Bronchus fibroblast of lung (primary cell): Measurements from ENCODE around the gene UXT.

GRCh38 chrX:44620942-44621407 is 78.3 kb upstream of the FUNDC1 start:
- RAMPAGE, long total RNA, result no peak

DNA sequence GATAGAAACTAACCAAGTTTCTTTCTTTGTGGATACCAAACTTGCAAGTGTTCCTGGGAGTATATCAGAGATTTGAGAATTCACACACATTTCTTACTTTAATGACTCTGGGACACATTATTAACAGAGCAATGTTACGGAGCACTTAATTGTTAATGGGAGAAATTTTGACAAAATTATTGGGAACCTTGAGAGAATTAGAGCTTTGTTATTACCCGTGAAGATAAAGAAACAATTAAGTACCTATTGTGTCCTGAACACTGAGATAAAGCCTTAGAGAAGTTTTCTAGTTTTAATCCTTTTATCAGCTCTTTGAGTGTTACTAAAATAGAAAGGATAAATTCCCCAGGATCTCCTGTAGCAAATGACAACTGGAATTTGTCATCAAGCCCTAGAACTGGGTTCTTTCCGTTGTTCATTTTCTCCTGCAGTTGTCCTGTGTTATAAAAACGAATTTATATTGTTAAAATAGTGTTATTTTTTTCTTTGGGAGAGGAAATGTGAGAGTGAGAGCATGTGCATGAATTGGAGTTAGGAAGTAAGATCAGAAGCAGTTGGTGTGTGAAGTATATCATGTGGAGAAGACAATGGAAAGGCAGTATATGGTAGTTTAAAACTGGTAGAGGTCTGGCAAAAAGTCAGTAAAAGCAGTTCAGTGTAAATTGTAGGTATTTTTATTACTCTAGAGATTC is 87.3 kb downstream of the KDM6A start:
- RAMPAGE, long total RNA, result no peak

DNA sequence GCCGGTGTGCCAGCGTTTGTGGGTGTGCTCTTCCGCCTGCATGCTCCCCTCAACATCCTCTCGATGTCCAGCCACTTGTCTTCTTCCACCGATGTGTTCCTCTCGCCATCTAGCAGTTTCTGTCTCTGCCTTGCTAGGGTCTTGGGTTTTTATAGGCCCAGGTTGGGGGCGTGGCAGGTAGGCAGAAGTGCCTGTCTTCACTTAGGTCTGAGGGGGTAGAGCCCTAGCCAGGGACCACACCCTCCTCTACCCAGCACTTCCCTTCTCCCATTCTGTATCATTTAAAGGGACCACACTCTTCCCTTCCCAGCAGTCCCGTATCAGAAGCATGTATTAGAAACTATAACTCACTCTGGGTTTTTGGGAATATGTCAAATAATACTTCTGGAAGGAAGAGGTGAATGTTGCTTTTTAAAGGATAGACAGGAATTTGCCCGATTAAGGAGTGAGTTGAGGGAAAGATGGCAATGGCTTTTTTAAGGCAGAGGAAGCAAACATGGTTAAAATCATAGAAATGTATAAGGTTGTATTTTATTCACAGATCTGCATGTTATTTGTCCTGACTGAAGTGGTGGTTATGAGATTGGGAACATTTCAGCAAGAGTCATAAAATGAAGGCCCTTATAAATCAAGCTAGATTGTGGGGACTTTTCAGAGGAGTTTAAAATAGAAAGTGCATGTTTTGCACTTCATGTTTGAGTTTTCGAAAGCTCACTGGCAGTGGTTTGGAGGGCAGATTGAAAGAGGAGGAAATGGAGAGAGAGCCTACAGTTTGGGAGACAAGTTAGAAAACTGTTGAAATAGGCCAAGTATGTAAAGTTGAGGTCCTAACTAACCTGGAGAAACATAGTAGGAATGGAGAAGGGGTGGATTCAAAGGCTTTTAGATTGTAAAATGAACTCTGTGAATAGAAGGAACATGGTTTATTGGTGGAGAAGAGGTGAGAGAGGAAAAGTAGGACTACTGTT is 124.7 kb downstream of the KDM6A start:
- RAMPAGE, long total RNA, result no peak

DNA sequence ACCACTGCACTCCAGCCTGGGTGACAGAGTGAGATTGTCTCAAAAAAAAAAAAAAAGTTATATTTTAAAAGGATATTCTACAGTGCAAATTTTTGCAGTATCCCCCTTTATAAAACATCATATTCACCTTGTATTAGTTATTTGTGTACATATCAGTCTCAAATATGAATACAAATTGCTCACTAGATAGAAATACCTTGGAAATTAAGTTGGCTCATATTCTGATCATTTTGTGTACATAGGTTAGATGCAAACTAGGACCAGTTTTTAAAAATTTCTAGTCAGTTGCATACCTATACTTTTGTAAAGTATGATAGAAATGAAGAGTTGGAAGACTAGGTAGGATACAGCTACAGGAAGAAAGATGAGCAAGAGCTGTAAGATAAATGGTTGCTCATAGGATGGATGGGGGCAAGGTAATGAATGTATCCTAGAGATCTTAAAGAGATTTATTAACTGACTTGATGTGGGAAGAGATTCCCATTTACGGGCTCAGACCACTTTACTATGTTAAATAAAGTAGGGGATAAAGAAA is 156.6 kb downstream of the KDM6A start:
- RAMPAGE, long total RNA, result no peak

DNA sequence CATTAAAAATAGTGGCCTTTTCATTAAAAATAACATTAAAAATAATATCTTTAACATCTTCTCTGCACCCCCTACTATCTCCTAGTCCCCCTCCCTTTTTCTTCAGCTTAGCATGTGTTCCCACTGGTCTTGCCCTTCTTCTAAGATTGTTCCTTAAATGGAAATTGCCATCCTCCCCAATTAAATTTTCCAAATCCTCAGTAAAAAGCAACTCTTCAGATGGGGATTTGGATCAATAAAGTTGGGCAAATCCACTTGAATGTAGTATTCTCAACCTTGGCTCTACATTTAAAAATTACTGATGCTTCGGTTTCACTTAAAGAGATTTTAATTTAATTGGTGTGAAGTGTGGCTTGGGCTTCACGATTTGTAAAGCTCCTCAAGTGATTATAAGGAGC is 89.0 kb upstream of the DIPK2B start:
- RAMPAGE, long total RNA, result no peak

GRCh38 chrX:45504962-45505849 is 304.5 kb upstream of the DIPK2B start:
- RAMPAGE, long total RNA, result no peak

DNA sequence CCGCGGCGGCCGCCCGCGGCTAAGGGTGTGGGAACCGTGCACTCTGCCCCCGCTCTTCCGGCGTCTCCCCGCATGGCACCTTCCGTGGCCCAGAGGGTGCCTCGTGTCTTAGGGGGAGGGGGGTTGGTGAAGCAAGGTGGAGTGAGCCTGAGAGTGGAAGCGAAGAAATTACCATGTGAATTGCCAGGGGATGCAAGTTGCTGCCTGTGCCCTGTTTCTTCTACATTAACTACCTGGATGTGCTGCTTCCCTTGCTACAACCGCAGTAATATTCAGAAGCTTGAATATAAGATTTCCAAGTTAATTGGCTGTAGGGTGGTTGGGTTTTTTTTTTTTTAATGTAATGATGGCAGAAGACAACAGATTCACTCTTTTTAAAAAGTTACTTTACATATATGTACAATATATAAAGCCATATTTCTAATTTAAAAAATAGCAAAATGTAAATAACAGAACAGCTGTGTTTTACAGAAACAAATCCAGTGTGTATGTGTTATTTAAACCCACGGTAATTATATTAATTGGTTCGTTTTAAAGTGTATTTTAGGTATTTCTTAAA is 595.2 kb upstream of the KRBOX4 start:
- RAMPAGE, long total RNA, result no peak

DNA sequence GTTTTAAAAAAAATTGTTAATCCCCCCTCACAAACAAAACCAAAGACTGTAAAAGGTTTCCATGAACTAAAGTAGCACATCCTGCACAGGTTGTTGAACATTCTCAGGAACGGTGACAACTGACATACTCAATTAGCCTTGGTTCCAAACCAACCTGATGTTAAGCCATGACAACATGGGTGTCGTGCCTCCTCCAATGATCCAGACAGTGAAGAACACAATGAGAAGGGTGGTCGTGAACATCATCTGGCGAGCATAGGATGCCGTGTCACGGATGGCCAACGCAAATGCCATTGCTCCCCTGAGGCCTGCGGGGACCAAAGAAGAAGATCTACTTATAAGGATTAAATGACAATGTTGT is 69.5 kb downstream of the CHST7 start:
- RAMPAGE, long total RNA, result no peak

GRCh38 chrX:46649320-46650129 is 76.0 kb downstream of the CHST7 start:
- RAMPAGE, long total RNA, result no peak

DNA sequence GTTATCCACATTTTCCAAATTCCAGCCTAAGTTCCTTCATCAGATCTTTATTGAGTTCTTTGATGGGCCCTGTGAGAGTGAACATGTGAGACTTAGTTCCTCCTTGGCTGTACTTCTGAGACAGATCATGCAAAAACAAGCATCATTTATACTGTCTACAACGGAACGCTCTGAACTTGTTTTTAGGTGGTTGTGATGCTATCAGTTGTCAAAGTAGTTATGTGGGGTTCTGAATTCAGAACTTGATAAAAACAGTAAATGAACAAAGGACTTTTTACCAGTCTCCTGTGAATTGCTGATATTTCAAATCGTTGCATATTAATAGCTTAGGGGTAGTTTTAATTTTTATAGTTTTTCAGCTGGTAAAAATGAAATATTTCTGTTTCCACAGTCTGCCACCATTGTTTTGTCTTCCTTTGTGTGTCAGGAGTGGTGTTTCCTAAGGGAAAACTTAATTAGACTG is 49.0 kb downstream of the JADE3 start:
- RAMPAGE, long total RNA, result no peak

DNA sequence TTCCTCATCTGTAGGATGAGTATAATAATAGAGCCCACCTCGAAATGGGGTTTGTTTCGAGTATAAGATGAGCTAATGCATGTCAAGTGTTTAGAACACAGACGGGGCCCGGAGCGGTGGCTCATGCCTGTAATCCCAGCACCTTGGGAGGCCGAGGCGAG is 716 bp downstream of the NDUFB11 start:
- RAMPAGE, long total RNA, result no peak

- RAMPAGE, long total RNA, result no peak
These were observed 4.0 kb upstream of the CDK16 start for GRCh38 chrX:47214156-47215201.

- RAMPAGE, long total RNA, result no peak
These were observed 1.9 kb downstream of the CDK16 start for GRCh38 chrX:47220156-47221097.

DNA sequence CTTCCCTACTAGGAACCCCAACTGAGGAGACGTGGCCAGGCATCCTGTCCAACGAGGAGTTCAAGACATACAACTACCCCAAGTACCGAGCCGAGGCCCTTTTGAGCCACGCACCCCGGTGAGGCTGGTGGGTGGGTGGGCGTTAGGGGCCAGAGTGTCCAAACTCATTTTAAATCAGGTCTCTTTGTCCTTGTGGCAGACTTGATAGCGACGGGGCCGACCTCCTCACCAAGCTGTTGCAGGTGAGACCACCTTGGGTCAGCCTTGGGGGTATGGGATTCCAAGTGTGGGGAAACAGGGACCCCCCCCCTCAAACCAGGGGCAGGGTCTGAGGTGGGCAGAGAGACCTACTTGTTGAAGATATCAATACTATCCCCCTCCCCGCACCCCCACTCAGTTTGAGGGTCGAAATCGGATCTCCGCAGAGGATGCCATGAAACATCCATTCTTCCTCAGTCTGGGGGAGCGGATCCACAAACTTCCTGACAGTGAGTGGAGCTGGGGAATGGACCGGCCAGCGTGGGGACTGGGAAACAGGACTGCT is 5.8 kb upstream of the USP11 start:
- RAMPAGE, long total RNA, result no peak

DNA sequence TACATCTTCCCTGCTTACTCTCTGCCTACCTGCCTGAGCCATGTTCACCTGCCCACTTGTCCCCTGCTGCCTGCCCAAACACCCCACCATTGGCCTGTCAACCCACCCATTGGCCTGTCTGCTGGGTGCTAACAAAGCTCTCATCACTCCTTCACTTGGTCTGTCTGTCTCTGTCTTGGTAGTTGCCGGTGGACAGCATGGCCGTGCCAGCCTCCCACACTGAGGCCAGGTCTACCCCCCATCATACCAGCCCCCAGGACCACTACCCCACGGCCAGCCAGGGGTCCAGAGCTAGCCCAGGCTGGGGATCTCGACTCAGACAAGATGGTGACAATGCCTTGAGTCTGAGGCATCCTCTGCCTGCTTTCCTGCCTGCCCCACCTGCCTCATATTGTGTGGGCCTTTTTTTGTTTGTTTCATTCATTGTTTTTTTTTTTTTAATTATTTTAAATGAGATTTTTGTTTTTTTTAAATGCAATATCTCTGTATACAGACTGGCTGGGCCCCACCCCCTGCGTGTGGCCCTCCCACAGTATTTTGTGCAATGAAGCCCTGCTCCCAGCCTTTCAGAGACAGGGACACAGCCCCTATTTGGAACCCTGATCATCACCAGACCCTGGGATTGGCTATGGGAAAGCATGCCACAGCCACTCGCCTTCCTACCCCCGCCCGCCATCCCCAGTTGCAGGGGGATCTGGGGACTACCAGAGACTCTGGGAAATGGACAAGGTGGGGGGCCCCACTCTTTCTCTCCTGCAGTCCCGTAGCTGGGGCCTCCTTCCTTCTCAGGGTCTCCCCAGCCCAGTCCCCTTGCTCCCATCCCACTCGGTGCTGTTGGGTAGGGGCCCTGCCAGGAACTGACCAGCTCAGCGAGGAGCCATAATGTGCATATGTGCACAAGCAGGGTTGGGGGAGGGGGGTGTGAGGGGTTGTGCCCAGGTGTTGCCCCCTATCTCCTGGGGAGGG is 3.7 kb upstream of the USP11 start:
- RAMPAGE, long total RNA, result no peak

GRCh38 chrX:47232078-47232501 is 719 bp upstream of the USP11 start:
- RAMPAGE, long total RNA, result no peak

DNA sequence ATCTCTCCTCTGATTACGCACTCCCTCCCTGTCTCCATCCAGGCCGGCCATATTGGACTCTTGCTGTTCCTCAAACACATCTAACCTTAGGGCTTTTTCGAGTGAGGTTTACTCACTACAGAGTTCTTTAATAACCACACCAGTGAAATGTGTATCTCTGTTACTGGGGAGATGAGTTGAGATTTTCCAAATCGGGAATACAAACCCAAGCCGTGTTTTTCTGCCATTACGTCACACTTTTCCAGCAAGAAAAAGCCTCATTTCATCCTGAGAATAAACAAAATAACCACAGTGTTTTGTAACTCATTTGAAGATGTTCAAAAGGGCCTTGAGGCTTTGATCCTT is 2.8 kb downstream of the USP11 start:
- RAMPAGE, long total RNA, result no peak

GRCh38 chrX:47358452-47358903 is 11.9 kb upstream of the ZNF157 start:
- RAMPAGE, long total RNA, result no peak

DNA sequence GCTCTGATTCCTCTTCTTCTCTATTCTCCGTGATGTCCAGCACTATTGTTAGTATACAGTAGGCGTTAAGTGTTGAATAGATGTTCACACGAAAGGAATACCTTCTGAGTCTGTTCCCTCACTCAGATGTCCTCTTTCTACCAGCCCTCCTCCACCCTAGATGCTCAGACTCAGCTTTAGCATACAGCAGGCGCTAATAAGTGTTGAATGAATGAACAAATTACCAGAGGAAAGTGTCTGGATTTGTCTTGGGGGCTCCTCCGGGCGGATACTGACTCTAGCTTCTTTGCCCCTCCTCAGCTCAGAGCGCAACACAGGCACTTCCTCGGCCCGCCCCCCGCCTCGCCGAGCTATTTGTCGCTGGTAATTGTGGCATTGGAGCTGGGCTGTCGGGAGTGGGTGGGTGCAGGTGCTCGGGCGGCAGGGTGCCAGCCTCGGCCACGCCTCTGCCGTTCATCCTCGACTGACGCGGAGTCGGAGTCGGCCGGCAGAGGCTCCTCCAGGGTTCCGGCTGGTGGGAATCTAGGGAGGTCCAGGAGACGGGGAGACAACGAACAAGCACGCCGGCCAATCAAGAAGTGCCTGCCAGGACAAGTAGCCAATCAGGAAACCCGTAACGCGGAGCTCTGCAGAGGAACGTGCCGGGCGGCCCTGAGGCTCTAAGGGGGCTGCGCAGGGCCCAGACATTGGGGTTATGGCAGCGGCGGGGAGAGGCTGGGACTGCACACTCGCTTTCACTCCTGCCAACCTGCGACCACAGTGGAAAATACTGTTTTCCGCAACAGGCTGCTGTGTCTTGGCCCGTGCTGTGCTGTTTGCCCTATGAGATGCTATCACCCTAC is 3.9 kb upstream of the SYN1 start:
- RAMPAGE, long total RNA, result no peak

DNA sequence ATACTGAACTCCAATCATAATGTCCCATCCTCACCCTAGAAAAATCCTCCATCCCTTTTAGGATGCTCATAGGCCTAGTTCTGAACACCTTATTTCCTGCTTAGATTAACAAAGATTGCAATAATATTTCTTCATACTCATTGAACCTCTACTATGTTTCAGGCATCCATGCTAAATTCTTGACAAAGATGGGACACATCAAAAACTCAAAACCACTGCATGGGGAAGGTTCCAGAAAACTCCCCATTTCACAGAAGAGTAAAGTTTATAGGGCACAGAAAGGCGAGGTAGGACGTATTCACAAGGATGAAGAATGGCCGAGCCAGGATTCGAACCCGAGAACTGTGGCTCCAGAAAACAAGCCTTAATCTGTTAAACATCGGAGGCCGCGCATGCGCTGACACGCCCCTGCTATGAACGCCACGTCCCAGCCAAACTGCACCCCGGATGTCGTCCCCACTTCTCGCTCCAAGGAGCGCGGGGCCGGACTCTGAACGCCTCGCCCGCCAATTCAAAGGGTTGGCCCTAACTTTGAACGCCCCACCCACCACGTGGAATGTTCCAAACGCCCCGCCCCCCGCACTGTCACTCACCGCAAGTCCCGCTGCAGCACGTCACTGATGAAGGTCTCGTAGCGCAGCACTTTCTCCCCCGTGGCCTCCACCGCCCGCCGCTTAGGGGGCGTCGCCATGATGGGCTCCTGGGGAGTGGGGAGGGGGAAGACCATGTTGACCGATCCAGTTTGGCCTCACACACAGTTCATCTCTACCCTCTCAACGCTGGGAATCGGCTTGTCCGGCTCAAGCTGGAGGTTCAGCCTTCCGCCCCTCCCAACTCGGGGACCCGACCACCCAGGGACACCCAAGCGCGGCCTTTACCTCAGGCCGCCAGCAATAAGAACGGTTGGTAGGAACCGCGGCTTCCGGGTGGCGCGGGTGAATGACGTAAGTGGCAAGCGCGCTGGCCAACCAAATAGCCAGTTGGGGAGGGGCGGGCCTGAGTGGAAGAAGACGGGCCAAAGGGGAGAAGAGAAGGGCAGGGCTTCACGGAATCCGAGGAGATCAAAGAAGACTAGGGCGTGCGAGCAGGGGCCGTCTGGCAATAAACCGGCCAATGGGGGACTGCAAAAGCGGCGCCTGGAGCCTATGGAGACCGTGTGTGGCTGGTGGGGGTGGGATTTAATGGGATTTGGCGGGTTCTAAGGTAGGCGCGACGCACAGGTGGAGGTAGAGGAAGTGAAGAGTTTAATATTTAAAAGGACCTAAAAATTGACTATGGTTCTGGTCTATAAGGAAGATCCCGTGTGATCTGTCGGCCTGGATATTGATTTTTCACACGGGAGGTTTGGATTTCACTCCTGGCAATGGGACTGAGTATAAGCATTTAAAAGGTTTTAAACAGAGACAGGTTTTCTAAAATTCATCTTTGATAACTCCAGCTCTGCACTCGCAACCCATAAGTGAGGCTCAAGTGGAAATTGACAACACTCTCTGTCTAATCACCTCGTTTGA is at the start of gene UXT:
TSS of gene UXT (minus strand) at position 944 of the 1,511 bp plus-strand sequence.
- RAMPAGE, long total RNA, result start-site peak on the minus strand centred at position 905 of the sequence, 48 bp wide, 746 and 674 reads in 2 replicates